IMR-90 (cell line): Measurements from ENCODE around the genes CITED1, DMRTC1B, FAM236D, NAP1L2, CHIC1 and RLIM.

- RRBS = no CpG with 5 or more reads among the region's 10 CpGs
CAGE:
- cytosol, long polyA plus RNA = no peak
- long polyA plus RNA = no peak
- nucleus, long polyA plus RNA = no peak
Observed at GRCh38 chrX:72004168-72004622, 93.5 kb downstream of the NHSL2 start.

- RRBS = no CpG with 5 or more reads among the region's 21 CpGs
CAGE:
- cytosol, long polyA plus RNA = no peak
- long polyA plus RNA = no peak
- nucleus, long polyA plus RNA = no peak
Observed at GRCh38 chrX:72079487-72080441, 101.8 kb upstream of the PIN4 start.

GRCh38 chrX:72094841-72095406, 86.6 kb upstream of the PIN4 start:
- RRBS = no CpG with 5 or more reads among the region's 4 CpGs
CAGE:
- cytosol, long polyA plus RNA = no peak
- long polyA plus RNA = no peak
- nucleus, long polyA plus RNA = no peak

GRCh38 chrX:72266981-72267452, 10.0 kb downstream of the RPS4X start:
- RRBS = no CpG with 5 or more reads among the region's 18 CpGs
CAGE:
- cytosol, long polyA plus RNA = no peak
- long polyA plus RNA = no peak
- nucleus, long polyA plus RNA = no peak

- RRBS = 5% methylated on average over 22 of the region's 81 CpGs
CAGE:
- cytosol, long polyA plus RNA = no peak
- long polyA plus RNA = no peak
- nucleus, long polyA plus RNA = no peak
Observed at GRCh38 chrX:72305337-72306267, at the start of gene CITED1. TSS of gene CITED1 (minus strand) at chrX:72305914.

GRCh38 chrX:72409875-72410494, 104.3 kb upstream of the CITED1 start:
- RRBS = no CpG with 5 or more reads among the region's 1 CpG
CAGE:
- cytosol, long polyA plus RNA = no peak
- long polyA plus RNA = no peak
- nucleus, long polyA plus RNA = no peak

- RRBS = no CpG with 5 or more reads among the region's 5 CpGs
CAGE:
- cytosol, long polyA plus RNA = no peak
- long polyA plus RNA = no peak
- nucleus, long polyA plus RNA = no peak
Observed at GRCh38 chrX:72711978-72712920, 1.9 kb downstream of the PHKA1 start.

GRCh38 chrX:72776635-72776965, at the start of gene DMRTC1B:
TSS of gene DMRTC1B (plus strand) at chrX:72776890.
- RRBS = no CpG with 5 or more reads among the region's 16 CpGs
CAGE:
- cytosol, long polyA plus RNA = no peak
- long polyA plus RNA = no peak
- nucleus, long polyA plus RNA = no peak

DNA sequence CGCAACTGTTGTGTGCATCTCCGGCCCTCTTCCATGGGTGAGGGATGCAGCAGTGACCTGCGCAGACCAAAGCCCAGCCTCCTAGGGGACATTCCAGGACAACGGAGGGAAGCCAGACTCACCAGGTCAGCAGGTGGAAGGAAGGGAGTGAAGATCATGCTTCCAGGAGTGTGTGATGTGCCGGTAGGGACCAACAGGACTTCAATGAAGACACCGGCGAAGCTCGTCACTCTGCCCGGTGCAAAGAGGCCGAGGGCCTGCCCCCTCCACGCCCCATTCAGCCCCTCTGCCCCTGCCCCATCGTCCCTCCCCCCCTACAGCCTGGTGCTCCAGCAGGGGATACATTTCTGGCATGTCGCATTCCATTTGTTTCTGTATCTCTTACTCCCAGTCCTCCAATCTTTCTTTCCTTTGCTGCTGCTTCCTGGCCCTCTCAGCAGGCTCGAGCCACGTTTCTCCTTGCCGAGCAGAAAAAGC, at the start of gene FAM236D:
Gene FAM236D (minus strand): TSS at position 258 of the 477 bp plus-strand sequence.
- RRBS = no CpG with 5 or more reads among the region's 16 CpGs
CAGE:
- cytosol, long polyA plus RNA = no peak
- long polyA plus RNA = no peak
- nucleus, long polyA plus RNA = no peak

DNA sequence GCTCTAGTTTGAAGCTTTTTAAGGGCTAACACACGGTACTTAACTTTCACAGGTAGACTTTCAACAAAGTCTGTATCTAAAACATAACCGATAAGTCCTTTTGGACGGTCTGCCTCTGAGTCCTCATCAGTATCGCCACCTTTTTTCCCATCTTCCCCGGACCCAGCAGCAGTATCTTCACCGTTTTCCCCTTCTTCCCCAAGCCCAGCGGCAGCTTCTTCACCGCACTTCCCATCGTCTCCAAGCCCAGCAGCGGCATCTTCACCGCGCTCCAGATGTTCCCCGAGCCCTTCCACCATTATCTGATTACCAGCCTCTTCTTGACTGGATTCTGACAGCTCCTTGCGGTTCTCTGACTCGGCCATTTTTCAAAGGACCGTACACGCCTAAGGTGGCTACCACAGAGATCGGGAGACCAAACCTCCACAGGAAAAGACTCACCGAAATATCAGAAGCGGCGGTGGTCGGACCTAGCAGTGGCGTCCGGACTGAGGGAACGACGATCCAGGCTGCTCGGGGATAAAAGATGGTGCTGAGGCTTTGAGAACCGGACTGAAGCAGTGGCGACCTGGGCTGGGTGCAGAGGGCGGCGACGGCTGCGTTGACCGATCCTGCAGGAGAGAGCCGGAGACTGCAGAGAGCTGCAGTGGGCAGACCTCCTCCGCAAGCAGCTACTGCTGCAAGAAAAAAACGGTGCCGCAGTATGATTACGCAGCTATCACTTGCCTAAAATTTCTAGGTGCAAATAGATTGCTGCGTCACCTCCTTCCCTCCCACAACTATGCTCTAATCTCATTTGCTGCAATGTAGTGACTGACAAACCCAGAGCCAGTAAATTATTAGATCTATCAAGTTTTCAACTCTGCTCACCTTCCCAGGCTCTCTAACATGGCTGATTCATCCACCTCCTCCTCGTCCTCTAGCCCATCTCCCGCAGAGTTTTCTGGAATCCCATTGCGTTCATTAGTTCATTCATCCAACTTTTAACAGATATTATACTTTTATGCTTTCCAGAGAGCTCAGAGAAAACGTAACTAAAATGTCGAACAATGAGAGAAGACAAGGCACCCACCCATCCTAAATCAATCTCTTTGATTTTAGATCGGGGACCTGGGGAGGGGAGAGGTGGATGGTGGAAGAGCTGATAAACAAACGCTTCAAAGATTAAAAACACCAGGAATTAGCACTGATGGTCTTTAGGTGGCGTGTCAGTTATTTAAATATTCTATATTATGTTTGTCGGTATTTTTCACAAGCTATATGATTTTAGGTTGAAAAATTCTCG, at the start of gene NAP1L2:
Gene NAP1L2 (minus strand): TSS at position 724 of the 1,285 bp plus-strand sequence.
- RRBS = 26% methylated on average over 10 of the region's 50 CpGs
CAGE:
- cytosol, long polyA plus RNA = no peak
- long polyA plus RNA = no peak
- nucleus, long polyA plus RNA = no peak

GRCh38 chrX:73562964-73563981, at the start of gene CHIC1:
TSS of gene CHIC1 (plus strand) at chrX:73563197.
- RRBS = no CpG with 5 or more reads among the region's 54 CpGs
CAGE:
- cytosol, long polyA plus RNA = no peak
- long polyA plus RNA = no peak
- nucleus, long polyA plus RNA = start-site peak on the minus strand at chrX:73563326-73563541, 12 and 18 reads in 2 replicates

- RRBS = no CpG with 5 or more reads among the region's 2 CpGs
CAGE:
- cytosol, long polyA plus RNA = no peak
- long polyA plus RNA = no peak
- nucleus, long polyA plus RNA = no peak
Observed at GRCh38 chrX:73825867-73826446, 263.0 kb downstream of the CHIC1 start.

DNA sequence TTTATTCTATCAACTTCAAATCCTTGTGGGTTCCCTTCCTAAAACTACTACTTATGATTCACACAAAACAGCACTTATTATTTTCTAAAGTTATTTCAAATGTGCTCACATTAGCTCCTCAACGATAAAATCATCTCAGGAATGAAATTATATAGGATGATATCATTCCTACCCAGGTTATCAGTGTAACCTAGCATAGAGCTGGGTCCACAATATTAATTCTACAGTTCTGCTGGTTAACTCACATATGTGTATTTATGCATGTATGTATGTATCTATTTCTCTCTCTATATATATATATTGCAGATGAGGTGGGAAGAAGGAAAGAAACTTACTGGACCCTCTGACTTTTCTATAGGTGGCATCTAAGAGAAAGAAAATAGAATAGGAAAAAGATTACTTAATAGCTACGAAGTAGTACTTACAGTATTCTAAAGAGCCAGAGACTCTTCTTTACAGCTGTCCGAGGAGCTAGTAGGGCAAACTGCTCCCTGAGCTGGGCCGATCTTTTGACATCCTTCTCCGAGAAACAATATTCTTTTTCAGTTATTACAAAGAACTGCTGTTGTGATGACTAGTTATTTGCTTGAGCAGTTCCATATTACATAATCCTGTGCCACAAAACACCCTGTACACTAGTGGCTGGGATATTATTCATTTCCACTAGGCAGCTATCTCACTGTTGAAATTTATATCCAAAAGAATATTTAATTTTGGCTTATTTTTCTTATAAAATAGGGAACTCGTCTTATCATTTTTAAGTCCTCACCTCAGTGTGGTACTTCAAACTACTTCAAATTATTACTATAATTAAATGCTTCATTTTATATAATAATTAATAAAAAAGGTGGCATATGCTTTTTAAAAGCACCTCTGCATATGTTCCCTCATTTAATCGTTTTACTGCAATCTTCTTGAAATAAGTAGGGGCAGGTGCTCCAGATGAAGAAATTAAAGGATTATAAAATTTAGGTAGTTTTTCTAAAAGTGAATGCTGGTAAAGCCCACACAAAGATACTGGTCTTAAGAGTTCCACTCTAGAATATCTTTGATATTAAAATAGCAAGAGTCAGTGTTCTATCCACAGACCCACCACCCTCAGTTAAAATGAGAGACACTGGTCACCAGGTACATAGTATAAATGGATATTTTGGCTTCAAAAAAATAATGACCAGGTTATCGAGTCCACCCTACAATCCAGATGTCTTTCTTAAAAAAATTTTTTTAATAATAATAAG, 278.4 kb downstream of the CHIC1 start:
- RRBS = no CpG with 5 or more reads among the region's 8 CpGs
CAGE:
- cytosol, long polyA plus RNA = no peak
- long polyA plus RNA = no peak
- nucleus, long polyA plus RNA = no peak

DNA sequence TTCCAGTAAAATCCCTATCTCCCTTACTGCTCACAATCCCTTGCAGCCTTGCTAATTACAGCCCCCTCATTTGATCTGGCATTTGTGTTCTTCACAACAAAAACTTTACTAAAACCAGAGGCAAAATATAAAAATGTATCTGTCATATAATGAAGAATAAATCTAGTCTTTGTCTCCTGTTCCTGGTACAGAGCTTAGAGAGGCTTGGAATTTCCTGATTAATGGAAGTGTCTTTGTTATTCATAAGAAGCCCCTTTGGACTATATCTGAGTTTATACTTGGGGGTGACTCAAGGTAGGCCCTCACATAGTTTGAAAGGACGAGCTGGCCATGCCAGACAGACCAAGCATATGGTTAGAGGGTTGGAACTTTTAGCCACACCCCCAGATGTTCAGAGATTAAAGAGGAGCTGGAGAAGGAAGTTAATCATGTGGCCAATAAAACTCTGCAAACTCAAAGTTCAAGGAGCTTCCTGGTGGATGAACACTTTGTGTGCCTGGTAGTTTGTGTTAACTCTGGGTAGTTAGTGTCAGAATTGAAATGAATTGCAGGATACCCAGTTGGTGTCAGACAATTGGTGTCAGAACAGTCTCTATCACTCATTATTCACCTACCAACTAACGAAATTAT, 52.6 kb upstream of the ZCCHC13 start:
- RRBS = no CpG with 5 or more reads among the region's 2 CpGs
CAGE:
- cytosol, long polyA plus RNA = no peak
- long polyA plus RNA = no peak
- nucleus, long polyA plus RNA = no peak

- RRBS = no CpG with 5 or more reads among the region's 75 CpGs
CAGE:
- cytosol, long polyA plus RNA = start-site peak on the minus strand at chrX:74614590-74614598, 23 and 31 reads in 2 replicates
- long polyA plus RNA = start-site peak on the minus strand at chrX:74614583-74614638, 77 and 37 reads in 2 replicates
- nucleus, long polyA plus RNA = no peak
Observed at GRCh38 chrX:74613963-74615147, at the start of gene RLIM. TSS of gene RLIM (minus strand) at chrX:74614624.

DNA sequence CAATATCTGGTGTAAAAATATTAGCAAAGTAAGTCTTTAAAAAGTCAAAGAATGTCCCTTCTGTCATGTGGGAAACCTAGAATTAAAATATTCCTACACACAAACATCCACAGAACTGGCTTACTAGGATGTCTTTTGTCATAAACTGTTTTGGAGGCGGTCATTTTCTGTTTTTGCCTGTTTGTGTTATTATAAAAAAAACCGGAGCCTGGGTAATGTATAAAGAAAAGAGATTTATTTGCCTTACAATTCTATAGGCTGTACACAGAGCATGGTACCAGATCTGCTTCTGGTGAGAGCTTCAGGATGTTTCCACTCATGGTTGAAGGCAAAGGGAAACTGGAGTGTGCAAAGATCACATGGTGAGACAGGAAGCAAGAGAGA, 79.4 kb upstream of the NEXMIF start:
- RRBS = no CpG with 5 or more reads among the region's 2 CpGs
CAGE:
- cytosol, long polyA plus RNA = no peak
- long polyA plus RNA = no peak
- nucleus, long polyA plus RNA = no peak

GRCh38 chrX:77494143-77494542, 47.0 kb downstream of the FGF16 start:
- RRBS = no CpG with 5 or more reads among the region's 9 CpGs
CAGE:
- cytosol, long polyA plus RNA = no peak
- long polyA plus RNA = no peak
- nucleus, long polyA plus RNA = no peak

GRCh38 chrX:77681910-77682827, 103.8 kb downstream of the ATRX start:
- RRBS = no CpG with 5 or more reads among the region's 5 CpGs
CAGE:
- cytosol, long polyA plus RNA = no peak
- long polyA plus RNA = no peak
- nucleus, long polyA plus RNA = no peak

DNA sequence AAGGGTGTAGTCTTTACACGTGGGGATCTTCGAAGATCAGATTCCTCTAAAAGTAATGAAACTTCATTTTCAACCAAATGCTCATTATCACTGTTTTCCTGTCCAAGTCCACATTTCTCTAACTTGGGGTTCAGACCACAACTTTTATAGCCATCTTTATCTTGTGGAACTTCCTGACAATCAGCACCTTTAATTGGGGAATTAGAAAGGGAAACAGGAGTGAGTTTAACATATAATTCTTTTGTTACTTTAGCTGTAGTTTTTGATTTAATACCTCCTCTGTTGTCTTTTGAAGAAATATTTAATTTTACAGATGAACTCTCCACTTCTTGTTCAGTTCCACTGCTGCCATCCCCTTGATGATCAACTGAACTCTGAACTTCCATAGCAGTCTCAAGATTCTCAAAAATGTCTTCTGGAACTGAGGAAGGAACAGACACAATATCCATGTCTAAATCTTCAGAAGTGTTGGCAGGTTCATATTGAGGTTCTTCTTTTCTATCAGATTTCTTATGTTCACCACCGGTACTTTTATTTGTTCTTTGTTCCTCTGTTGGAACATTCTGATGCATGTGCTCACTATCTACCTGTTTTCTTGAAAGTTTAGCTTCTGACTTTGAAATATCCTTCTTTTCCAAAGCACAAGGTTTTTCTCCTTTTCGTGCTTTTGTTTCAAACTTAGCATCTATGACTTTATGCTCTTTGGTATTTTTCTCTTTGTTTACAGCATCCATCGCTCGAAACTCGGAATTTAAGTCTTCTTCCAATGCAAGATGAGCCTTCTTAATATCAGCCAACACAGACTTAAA, 102.5 kb downstream of the ATRX start:
- RRBS = no CpG with 5 or more reads among the region's 7 CpGs
CAGE:
- cytosol, long polyA plus RNA = no peak
- long polyA plus RNA = no peak
- nucleus, long polyA plus RNA = no peak

DNA sequence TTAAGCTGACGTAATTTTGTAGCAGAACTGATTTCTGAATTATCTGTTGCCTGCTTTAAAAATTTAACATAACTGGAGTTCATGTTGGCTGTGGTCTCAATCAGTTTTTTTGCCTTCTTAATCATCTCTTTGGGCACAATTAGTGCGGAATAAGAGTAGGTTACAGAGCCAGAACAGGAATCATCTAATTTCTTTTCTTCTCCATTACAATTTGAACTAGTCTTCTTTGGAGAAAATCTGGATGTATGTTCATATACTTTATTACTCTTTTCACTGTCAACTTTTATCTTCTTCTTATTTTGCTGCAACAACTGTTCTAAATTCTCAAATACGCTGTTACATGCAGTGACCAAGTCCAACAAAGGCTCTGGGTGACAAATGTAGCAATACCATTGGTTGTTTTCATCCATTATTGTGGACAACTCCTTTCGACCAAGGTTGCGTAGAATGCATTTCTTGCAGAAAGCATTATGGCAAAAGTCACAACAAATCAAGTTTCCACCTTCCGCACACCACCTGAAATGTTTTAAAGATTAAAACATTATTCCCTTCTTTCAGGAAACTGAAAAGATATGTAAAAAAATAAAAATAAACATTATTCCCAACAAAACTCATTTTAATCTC, 101.8 kb downstream of the ATRX start:
- RRBS = no CpG with 5 or more reads among the region's 6 CpGs
CAGE:
- cytosol, long polyA plus RNA = no peak
- long polyA plus RNA = no peak
- nucleus, long polyA plus RNA = no peak